SK-N-DZ (cell line): ENCODE results near the genes PTPN12 and RSBN1L.

GRCh38 chr7:76626467-76626995 is 548 bp downstream of the POMZP3 start:
RAMPAGE:
- cytosol, long total RNA, result no peak
- nucleus, long total RNA, result no peak

GRCh38 chr7:76980405-76980944 is 51.7 kb downstream of the SPDYE17 start:
RAMPAGE:
- cytosol, long total RNA, result no peak
- nucleus, long total RNA, result no peak

DNA sequence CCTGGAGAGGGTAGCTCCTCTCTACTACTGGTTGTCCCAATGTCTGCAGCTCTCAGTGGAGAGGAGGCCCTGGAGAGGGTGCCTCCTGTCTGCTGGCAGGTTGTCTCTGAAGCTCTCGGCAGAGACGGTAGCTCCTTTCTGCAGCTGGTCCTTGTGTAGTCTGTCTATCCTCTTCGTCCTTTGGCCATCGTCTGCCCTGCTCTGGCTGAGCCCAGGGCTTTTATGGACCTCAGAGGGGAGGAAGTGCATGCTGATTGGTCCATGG is 4.1 kb downstream of the CCDC146 start:
RAMPAGE:
- cytosol, long total RNA, result no peak
- nucleus, long total RNA, result no peak

RAMPAGE:
- cytosol, long total RNA, result no peak
- nucleus, long total RNA, result no peak
Measured at GRCh38 chr7:77223384-77224099, 23.9 kb upstream of the FGL2 start.

DNA sequence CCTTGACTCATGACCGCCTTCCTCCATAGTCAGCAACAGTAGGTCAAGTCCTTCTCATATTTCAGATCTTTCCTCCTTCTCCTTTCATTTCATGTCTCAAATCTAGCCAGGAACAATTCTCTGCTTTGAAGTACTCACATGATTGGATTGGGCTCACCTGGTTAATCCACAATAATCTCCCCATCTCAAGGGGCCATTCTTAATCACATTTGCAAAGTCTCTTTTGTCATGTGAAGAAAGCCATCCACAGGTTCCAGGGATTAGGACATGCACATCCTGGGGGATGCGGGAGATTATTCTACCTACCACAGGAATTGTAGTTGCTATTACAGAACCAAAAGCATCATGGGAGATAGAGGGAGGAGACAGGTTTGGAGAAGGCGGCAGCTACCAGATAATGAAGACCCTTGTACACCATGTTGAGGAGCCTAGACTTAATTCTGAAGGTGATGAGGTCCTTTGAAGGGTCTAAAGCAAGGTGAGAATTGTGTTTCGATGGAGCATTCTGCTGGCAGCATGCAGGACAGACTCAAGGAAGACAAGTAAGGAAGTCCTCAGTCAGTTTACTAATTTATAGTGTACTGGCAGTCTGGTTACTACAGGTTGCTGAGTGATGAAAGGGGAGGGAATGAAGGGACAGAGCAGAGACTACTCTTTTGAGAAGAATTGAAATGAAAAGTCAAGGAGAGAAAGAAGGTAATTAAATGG is 24.8 kb upstream of the FGL2 start:
RAMPAGE:
- cytosol, long total RNA, result no peak
- nucleus, long total RNA, result no peak

DNA sequence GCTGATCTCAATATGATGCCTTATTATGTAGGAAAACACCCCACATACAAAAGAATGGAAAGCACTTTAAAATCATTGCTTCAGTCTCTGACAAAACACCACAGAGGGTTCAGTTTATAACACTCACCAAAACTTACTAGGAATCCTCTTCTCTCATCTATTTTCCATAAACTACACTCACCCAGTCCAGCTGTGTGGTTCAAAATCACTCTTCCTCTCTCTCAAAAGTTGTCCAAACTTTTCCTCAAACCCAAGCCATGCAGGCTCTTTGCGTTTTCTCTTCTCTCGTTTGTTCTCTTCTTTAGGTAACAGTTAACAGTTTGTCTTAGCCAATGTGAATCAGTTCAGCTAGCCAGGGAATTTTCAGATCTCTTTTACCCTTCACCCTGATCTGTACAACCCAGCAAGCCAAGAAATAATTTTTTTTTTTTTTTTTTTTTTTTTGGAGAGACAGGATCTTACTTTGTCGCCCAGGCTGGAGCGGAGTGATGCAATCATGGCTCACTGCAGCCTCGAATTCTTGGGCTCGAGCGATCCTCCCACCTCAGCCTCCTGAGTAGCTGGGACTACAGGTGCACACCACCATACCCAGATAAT is 78.5 kb upstream of the FGL2 start:
RAMPAGE:
- cytosol, long total RNA, result no peak
- nucleus, long total RNA, result no peak

RAMPAGE:
- cytosol, long total RNA, result no peak
- nucleus, long total RNA, result no peak
Measured at GRCh38 chr7:77337967-77338665, 78.0 kb downstream of the GSAP start.

RAMPAGE:
- cytosol, long total RNA, result no peak
- nucleus, long total RNA, result no peak
Measured at GRCh38 chr7:77420924-77421549, 4.9 kb upstream of the GSAP start.

RAMPAGE:
- cytosol, long total RNA, result no peak
- nucleus, long total RNA, result no peak
Measured at GRCh38 chr7:77428718-77429332, 12.7 kb upstream of the GSAP start.

DNA sequence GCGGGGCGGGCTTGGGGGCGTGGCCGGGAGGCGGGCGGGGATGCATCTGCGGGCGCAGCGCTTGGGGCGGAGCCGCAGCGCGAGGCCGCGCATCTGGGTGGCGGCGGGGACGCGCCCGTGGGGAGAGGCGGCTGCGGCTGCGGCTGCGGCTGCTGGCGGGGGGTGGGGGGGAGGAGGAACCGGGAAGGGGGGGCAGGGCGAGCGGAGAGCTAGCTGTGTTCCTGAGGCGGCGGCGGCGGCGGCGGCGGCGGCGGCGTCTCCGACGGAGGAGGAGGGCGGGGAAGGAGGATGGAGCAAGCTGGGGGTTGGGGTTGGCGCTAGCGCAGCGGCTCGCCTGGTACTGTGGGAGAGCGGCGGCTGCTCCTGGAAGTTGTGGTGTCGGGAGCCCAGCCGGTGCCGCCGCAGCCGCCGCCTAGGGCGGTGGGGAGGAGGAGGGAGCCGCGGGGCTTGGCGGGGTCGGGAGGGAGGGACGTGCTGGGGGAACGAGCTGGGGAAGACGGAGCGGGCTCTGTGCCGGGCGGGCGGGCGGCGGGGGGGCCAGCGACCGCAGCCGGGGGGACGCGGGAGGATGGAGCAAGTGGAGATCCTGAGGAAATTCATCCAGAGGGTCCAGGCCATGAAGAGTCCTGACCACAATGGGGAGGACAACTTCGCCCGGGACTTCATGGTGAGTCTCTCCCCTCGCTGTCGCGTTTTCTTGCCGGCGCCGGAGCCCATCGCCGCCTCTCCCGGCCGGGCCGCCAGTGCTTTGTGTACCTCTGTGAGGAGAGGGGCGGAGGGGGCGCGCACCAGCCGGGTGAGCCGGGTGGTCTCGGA is at the start of gene PTPN12:
PTPN12 (plus strand) TSS at position 317 of the 816 bp plus-strand sequence.
RAMPAGE:
- cytosol, long total RNA, result start-site peak on the plus strand centred at position 554 of the sequence, 208 bp wide, 13 and 15 reads in 2 replicates
- nucleus, long total RNA, result no peak

RAMPAGE:
- cytosol, long total RNA, result no peak
- nucleus, long total RNA, result no peak
Measured at GRCh38 chr7:77547104-77547849, 10.2 kb downstream of the PTPN12 start.

GRCh38 chr7:77690196-77690899 is 5.9 kb upstream of the RSBN1L start:
RAMPAGE:
- cytosol, long total RNA, result no peak
- nucleus, long total RNA, result no peak

DNA sequence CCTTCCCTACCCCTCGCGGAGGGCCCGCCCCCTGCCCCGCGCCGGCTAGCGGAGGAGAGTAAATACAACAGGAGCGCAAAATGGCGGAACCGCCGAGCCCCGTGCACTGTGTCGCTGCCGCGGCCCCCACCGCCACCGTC is at the start of gene RSBN1L:
RSBN1L (plus strand) TSS at position 70 of the 140 bp plus-strand sequence.
RAMPAGE:
- cytosol, long total RNA, result start-site peak on the plus strand centred at position 53 of the sequence, 38 bp wide, 289 and 1,096 reads in 2 replicates
- nucleus, long total RNA, result start-site peak on the plus strand centred at position 78 of the sequence, 17 bp wide, 28 and 122 reads in 2 replicates

GRCh38 chr7:77749433-77750276 is 48.6 kb downstream of the TMEM60 start:
RAMPAGE:
- cytosol, long total RNA, result no peak
- nucleus, long total RNA, result no peak

RAMPAGE:
- cytosol, long total RNA, result no peak
- nucleus, long total RNA, result no peak
Measured at GRCh38 chr7:78020386-78020573, 222.0 kb upstream of the TMEM60 start.

GRCh38 chr7:78558650-78559091 is 760.4 kb upstream of the TMEM60 start:
RAMPAGE:
- cytosol, long total RNA, result no peak
- nucleus, long total RNA, result no peak

DNA sequence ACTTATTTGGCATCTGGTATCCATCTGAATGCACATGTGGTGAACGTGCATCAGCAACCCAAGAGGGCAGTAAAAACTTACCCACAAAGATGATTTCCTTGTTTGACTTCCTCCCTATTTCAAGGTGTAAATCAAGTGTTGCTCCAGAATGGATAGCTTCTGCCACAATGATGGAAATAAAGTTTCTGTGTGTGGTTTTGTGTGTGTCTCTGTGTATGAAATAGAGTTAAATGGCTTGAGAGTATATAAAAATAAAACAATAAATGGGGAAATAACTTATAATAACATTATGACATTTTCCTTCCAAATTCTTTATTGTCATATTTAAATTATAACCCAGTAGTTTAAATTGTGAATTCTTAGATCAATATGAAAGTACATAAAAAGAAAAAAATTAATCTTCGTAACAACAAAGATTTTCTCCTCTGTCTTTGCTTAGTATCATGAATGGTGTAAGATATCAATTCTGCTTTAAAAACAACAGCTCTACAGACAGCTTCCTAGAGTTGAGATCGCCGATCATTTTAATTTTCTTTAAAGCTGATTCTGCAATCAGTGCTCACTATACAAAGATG is 500.1 kb downstream of the MAGI2 start:
RAMPAGE:
- cytosol, long total RNA, result no peak
- nucleus, long total RNA, result no peak

RAMPAGE:
- cytosol, long total RNA, result no peak
- nucleus, long total RNA, result no peak
Measured at GRCh38 chr7:79340217-79340739, 113.2 kb downstream of the MAGI2 start.

RAMPAGE:
- cytosol, long total RNA, result no peak
- nucleus, long total RNA, result no peak
Measured at GRCh38 chr7:81810783-81811079, 40.9 kb upstream of the HGF start.

DNA sequence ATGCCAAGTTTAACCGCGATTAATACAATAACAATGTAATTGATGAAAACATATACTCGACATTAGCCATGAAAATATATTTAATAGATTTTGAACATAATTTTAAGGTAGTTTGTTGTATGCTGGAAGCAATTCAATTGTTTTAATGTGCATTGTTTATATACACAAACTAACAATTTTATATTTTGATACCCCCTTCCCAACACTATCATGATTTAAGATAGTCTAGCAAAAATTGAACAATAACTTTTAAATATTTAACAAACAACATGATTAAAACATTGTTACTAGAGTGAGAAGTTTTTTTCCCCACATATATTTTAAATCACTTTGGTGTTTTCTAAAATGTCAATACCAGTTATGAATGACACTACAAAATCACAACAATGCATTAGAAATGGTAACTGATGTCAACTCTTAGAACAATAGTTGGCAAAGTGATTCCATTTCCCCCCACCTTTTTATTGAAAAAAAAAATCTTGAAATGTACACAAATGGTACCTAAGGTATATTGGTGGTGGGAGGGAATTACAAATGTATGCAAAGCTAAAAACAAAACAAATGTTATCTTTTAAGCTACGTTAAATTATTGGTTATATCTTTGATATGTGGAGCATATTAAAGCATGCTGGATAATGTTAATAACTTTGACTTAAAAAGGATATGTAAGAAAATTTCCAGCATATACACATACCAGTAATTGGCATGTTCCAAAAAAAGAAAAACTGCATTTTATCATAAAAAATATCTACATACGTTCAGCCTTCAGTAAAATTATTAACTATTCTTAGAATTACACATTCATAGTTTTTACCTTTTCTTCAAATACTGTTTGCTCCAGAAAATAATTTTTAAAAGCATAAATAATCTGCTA is 178.4 kb upstream of the HGF start:
RAMPAGE:
- cytosol, long total RNA, result no peak
- nucleus, long total RNA, result no peak